AG08470 (cell line): ENCODE results near the genes KRT9, EIF1, GAST, CNP, STAT5A and NAGLU.

GRCh38 chr17:41571903-41572160 is at the start of gene KRT9:
Gene KRT9 (minus strand): TSS chr17:41572059.
- RRBS = no CpG with 5 or more reads among the region's 11 CpGs

GRCh38 chr17:41582146-41582807 is 4.4 kb downstream of the KRT14 start:
- RRBS = no CpG with 5 or more reads among the region's 10 CpGs

- RRBS = no CpG with 5 or more reads among the region's 5 CpGs
Observed at GRCh38 chr17:41584706-41585244, 1.9 kb downstream of the KRT14 start.

DNA sequence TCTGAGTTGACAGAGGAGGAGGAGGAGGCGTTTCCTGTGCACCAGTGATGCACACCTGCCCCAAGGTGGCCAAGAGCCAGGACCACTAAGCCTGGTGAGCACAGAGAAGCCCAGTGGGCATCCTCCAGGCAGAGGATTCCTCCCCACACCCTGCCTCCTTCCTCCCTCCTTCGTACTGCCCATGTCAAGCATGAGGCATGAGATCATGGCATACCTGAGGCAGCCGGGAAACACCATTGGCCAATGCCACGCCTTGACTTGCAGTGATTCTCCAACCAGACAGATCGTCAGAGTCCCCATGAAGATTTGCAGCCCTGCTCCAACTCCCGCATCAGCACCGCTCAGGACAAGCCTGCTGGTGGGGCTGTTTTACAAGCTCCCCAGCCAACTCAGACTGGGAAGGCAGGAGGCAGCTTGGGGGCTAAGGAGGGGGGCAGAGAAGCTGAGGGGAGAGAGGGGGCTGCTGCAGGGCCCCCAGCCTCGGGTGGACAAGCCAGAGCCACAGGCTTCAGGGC is 2.9 kb upstream of the KRT16 start:
- RRBS = no CpG with 5 or more reads among the region's 8 CpGs

DNA sequence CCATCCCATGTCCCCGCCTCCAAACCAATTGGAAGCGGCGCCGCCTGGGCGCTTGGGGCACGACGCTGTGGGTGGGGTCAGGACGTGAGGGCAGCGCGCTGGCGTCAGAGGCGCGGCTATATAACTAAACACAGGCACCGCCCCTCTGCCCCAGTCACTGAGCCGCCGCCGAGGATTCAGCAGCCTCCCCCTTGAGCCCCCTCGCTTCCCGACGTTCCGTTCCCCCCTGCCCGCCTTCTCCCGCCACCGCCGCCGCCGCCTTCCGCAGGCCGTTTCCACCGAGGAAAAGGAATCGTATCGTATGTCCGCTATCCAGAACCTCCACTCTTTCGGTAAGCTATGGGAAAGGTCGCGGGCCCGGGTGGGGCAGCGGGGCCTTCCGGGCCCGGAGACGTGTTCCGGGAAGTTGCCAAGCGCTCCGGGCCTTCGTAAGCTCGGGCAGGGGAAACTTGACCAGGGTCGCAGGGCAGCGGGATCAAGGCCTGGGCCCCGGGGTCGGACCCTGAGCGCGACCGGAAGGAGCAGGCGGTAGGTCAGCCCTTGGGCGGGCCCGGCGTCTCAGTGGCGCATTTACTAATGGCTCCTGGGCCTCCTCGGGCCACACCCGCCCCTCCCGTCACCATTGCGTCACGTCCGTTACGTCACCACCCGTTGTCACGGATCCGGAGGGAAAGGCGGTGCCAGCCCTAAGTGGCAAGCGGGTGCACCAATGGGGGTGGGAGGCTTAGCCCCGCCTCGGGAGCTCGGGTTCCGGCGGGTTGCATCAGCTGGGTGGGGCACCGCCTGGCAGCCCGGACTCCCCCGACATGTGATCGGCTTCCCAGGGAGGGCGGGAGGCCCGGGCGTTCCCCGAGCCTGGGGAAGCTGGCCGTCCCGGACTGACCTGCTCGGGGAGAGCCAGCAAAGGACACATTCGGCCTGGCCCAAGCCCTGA is at the start of gene EIF1:
TSS of gene EIF1 (plus strand) at position 148 of the 934 bp plus-strand sequence.
- RRBS = 2% methylated on average over 27 of the region's 87 CpGs

DNA sequence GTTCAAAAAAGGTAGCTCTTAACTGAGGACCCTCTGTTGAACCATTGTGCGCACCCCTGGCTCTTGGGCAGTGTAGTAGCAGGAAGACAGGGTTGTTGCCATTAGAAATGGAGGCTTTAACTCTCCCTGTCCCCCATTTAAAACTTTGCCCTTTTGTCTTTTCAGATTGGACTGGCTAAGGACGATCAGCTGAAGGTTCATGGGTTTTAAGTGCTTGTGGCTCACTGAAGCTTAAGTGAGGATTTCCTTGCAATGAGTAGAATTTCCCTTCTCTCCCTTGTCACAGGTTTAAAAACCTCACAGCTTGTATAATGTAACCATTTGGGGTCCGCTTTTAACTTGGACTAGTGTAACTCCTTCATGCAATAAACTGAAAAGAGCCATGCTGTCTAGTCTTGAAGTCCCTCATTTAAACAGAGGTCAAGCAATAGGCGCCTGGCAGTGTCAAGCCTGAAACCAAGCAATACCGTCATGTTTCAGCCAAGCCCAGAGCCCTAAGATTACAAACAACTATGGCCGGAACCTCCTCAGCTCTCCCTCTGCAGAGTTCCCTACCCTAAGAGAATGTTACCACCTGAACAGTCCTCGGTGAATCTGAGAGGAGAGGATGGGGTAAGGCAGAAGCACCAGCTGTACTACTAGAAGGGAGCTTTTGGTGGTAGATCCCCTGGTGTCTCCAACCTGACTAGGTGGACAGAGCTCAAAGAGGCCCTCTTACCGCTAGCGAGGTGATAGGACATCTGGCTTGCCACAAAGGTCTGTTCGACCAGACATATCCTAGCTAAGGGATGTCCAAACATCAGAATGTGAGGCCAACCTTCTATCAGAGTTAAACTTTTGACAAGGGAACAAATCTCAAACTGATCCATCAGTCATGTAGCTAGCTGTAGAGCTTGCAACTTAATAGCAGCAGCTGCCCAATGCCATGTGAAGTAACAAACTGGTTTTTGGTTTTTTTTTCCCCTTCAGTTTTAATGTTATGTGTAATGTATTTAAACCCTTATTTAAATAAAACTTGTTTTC is 2.2 kb downstream of the EIF1 start:
- RRBS = no CpG with 5 or more reads among the region's 10 CpGs

GRCh38 chr17:41705682-41706016 is 6.5 kb upstream of the GAST start:
- RRBS = no CpG with 5 or more reads among the region's 6 CpGs

- RRBS = no CpG with 5 or more reads among the region's 6 CpGs
Observed at GRCh38 chr17:41712047-41712504, at the start of gene GAST. Gene GAST (plus strand): TSS chr17:41712331.

GRCh38 chr17:41822928-41823502 is 10.2 kb downstream of the FKBP10 start:
- RRBS = no CpG with 5 or more reads among the region's 2 CpGs

GRCh38 chr17:41966411-41967203 is at the start of gene CNP:
Gene CNP (plus strand): TSS chr17:41966795.
- RRBS = 2% methylated on average over 52 of the region's 77 CpGs

DNA sequence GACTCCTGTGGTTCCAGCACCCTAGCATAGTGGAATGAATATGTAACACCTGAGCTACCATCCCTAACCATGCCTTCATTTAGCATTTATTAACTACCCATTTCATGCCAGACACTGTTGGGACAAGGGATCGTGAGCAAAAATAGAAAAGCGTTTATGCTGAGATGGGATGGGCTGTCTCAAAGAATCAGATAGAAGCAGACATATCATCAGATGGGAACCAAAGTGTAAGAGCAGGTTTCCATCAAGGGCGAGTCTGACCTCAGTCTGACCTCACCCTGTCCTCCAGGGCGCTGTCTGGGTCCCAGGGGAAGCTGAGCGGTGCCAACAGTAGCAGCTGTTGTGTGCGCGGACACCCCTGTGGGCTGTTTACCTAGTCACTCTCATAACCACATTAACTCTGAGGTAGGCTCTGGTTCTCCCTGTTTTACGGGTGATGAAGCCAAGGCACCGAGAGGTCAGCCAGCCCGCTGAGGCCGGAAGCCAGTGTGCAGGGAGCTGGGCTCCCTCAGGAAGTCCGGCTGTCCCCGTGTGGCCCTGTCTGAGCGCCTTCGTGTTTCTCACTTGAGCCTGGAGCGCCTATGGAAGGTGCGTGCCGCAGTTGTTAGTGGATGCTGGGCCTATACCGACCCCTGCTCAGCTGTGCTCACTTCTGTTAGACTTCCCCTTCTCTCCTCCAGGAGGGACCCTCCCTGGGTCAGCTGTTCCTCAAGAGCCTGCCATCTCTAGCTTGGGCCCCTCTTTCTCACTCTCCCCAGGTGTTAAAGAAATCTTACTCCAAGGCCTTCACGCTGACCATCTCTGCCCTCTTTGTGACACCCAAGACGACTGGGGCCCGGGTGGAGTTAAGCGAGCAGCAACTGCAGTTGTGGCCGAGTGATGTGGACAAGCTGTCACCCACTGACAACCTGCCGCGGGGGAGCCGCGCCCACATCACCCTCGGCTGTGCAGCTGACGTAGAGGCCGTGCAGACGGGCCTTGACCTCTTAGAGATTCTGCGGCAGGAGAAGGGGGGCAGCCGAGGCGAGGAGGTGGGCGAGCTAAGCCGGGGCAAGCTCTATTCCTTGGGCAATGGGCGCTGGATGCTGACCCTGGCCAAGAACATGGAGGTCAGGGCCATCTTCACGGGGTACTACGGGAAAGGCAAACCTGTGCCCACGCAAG is 6.5 kb downstream of the CNP start:
- RRBS = no CpG with 5 or more reads among the region's 41 CpGs

DNA sequence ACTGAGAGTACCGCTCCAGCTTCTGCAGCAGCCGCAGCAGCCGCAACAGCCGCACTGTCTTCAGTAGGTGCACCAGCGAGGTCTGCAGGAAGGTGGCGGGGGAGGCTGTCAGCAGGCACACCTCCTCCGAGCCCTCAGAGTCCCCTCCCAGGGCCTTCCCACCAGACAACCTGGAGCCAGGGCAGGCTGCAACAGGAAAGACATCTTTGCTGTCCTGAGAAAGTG is 9.1 kb downstream of the KCNH4 start:
- RRBS = no CpG with 5 or more reads among the region's 7 CpGs

DNA sequence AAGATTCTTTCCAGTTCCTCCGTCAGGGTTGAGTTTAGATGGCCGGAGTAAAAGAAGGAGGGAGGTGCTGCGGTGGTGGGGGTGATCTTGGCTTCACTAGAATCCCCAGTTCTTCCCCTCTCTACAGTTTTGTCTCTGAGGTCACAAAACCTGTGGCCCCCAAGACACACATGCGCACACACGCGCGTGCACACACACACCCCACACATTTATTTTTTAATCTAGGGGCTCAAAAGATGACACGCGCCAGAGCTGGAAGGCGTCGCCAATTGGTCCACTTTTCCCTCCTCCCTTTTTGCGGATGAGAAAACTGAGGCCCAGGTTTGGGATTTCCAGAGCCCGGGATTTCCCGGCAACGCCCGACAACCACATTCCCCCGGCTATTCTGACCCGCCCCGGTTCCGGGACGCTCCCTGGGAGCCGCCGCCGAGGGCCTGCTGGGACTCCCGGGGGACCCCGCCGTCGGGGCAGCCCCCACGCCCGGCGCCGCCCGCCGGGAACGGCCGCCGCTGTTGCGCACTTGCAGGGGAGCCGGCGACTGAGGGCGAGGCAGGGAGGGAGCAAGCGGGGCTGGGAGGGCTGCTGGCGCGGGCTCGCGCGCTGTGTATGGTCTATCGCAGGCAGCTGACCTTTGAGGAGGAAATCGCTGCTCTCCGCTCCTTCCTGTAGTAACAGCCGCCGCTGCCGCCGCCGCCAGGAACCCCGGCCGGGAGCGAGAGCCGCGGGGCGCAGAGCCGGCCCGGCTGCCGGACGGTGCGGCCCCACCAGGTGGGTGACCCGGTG is at the start of gene STAT5A:
TSS of gene STAT5A (plus strand) at position 668 of the 783 bp plus-strand sequence.
- RRBS = 2% methylated on average over 13 of the region's 67 CpGs

DNA sequence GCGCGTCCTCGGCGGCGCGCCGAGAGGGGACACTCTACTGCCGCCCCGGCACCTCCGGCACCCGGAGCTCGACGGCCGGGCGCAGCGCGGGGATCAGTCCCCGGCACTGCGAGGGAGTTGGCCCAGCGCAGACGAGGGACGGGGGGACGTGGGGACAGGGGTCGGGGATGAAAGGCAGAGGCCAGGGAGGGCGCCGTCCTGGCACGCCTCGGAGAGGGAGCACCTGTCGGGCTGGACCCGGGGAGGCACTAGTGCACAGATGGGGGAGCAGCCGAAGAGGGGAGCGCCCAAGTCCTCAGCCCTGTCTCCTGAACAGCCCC is 276 bp downstream of the STAT5A start:
- RRBS = 3% methylated on average over 9 of the region's 32 CpGs

DNA sequence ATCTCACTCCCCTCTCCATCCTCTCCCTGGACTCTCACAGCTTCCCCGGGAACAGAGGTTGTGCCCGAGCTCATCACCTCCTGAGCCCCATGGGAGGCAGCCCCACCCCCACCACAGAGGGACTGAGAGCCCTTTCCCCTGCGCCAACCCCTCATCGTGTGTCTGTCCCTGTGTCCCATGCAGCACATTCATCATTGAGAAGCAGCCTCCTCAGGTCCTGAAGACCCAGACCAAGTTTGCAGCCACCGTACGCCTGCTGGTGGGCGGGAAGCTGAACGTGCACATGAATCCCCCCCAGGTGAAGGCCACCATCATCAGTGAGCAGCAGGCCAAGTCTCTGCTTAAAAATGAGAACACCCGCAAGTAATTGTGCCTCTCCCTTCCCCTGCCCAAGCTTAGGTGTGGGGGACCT is 12.8 kb downstream of the STAT5A start:
- RRBS = no CpG with 5 or more reads among the region's 9 CpGs

- RRBS = no CpG with 5 or more reads among the region's 16 CpGs
Observed at GRCh38 chr17:42303775-42304683, 15.7 kb downstream of the STAT5A start.

DNA sequence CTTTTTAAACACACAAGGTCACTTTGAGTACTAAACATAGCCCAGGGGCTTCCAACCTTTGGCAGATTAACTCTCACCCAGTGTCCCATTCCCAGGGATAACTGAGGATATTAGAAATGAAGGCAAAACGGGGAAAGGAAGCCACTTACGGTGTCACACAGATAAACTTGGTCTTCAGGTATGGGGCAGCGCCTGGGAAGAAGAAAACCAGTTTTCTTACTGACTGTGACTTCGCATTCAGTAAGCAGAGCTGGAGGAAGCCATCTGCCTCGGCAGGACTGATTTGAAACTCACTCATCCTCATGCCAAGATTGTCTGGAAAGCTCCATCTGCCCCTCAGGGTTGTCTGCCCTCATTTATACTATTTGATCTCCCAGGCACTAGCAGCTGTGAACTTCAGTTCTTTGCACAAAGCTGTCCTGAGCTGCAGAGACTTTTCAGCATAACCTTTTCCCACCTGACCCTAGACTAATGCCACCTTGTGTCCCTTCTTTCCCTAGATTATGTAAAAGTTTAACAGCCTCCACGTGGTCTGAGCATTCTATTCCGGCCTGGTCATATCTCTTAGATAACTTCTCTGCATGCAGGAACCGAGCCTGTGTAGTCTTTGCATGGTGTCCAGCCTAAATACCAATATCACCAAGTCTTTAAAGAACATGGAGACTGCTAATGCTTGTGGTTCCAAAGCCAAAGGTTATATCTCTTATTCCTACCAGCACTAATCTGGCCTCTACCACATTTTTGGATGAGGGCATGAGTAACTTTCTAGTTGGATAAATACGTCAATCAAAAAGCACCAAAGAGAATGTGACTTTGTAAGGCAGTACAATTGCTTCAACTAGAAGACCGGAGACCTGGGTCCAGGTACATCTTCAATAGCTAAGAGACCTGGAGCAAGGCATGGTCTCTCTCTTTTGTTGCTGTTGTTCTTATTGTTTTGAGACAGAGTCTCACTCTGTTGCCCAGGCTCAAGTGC is 29.0 kb downstream of the STAT5A start:
- RRBS = no CpG with 5 or more reads among the region's 10 CpGs

- RRBS = no CpG with 5 or more reads among the region's 3 CpGs
Observed at GRCh38 chr17:42361858-42362315, 26.4 kb downstream of the STAT3 start.

GRCh38 chr17:42535639-42536926 is at the start of gene NAGLU:
Gene NAGLU (plus strand): TSS chr17:42536241.
- RRBS = 1% methylated on average over 36 of the region's 113 CpGs

GRCh38 chr17:42572871-42573768 is 4.4 kb downstream of the PSMC3IP start:
- RRBS = no CpG with 5 or more reads among the region's 9 CpGs